SK-MEL-5 (cell line): ENCODE measurements around the gene NOL8.

RAMPAGE:
- cytosol, long total RNA = no peak
- long total RNA = no peak
- nucleus, long total RNA = no peak
Observed at GRCh38 chr9:89886572-89886898, 281.7 kb downstream of the GADD45G start.

RAMPAGE:
- cytosol, long total RNA = no peak
- long total RNA = no peak
- nucleus, long total RNA = no peak
Observed at GRCh38 chr9:89916138-89916611, 311.4 kb downstream of the GADD45G start.

GRCh38 chr9:90838729-90839359, 37.2 kb downstream of the SYK start:
RAMPAGE:
- cytosol, long total RNA = no peak
- long total RNA = no peak
- nucleus, long total RNA = no peak

RAMPAGE:
- cytosol, long total RNA = no peak
- long total RNA = no peak
- nucleus, long total RNA = no peak
Observed at GRCh38 chr9:90880589-90880944, 78.9 kb downstream of the SYK start.

DNA sequence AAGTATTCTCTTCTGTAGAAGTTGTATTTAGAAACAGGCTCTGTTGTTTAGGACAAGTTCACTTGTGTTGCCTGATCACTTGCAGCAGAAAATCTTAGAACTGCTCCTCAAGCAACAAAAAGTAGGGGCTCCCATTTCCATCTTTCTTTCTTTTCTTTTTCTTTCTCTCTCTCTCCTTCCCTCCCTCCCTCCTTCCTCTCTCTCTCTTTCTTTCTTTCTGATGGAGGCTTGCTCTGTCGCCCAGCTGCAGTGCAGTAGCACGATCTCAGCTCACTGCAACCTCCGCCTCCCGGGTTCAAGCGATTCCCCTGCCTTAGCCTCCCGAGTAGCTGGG, 167.4 kb downstream of the AUH start:
RAMPAGE:
- cytosol, long total RNA = no peak
- long total RNA = no peak
- nucleus, long total RNA = no peak

GRCh38 chr9:91197651-91198156, 164.0 kb downstream of the AUH start:
RAMPAGE:
- cytosol, long total RNA = no peak
- long total RNA = no peak
- nucleus, long total RNA = no peak

GRCh38 chr9:91286053-91286292, 75.7 kb downstream of the AUH start:
RAMPAGE:
- cytosol, long total RNA = no peak
- long total RNA = no peak
- nucleus, long total RNA = no peak

DNA sequence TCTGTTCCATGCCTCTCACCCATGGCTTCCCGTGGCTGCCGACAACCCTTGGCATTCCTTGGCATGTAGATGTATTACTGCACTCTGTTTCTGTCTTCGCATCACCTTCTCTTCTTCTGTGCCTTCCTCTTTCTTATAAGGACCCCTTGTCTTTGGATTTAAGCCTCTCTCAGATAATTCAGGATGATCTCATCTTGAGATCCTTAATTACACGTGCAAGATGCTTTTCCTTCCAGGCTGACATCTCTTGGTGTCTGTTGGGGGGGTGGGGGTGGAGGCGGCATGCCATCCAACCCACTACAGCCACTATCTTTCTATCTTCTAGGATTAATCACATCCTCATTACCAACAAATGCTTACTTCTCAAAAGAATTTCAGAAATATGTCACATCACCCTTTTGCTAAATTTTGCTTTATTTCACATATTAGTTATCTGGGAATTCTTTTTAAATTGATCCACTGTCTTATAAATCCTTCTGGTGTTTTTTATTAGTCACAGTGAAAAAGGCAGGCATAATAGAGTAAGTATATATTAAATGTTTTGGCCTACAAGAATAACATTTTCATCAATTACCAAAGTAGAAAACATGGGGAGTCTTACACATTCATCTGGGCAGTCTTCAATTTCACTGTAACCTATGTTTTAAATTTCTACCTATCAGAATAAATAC, 70.5 kb downstream of the AUH start:
RAMPAGE:
- cytosol, long total RNA = no peak
- long total RNA = no peak
- nucleus, long total RNA = no peak

DNA sequence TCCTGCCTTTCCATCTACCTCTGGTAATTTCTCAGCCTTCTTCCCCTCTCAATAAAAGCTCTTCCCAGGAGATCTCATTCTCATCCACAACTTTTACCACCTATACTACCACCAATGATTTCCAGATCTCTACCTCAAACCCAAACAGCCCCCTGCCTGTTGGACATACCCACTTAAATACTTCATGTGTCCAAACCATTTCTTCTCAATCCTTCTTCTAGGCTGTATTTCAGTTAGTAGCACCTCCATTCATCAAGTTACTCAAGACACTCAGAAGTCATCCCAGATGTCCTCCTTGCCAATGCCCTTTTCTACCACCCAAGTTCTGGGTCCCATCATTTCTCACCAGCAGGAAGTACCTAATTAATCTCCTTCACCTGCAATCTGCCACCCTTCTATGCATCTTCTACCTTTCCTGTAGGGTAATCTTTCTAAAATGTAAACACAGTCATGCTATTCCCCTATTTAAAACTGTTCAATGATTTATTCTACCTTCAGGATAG, 61.5 kb downstream of the AUH start:
RAMPAGE:
- cytosol, long total RNA = no peak
- long total RNA = no peak
- nucleus, long total RNA = no peak

GRCh38 chr9:91407748-91408319, 15.8 kb downstream of the NFIL3 start:
RAMPAGE:
- cytosol, long total RNA = no peak
- long total RNA = no peak
- nucleus, long total RNA = no peak

GRCh38 chr9:91421881-91422884, 1.4 kb downstream of the NFIL3 start:
RAMPAGE:
- cytosol, long total RNA = no peak
- long total RNA = no peak
- nucleus, long total RNA = no peak

RAMPAGE:
- cytosol, long total RNA = no peak
- long total RNA = no peak
- nucleus, long total RNA = no peak
Observed at GRCh38 chr9:91427681-91428307, 4.2 kb upstream of the NFIL3 start.

GRCh38 chr9:91482829-91483723, 59.4 kb upstream of the NFIL3 start:
RAMPAGE:
- cytosol, long total RNA = no peak
- long total RNA = no peak
- nucleus, long total RNA = no peak

DNA sequence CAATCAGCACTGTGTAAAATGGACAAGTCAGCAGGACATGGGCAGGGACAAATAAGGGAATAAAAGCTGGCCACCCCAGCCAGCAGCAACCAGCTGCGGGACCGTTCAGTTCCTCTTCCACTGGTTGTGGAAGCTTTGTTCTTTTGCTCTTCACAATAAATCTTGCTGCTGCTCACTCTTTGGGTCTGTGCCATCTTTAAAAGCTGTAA, 93.9 kb upstream of the NFIL3 start:
RAMPAGE:
- cytosol, long total RNA = no peak
- long total RNA = no peak
- nucleus, long total RNA = no peak

RAMPAGE:
- cytosol, long total RNA = no peak
- long total RNA = no peak
- nucleus, long total RNA = no peak
Observed at GRCh38 chr9:92073753-92074002, 41.5 kb downstream of the SPTLC1 start.

DNA sequence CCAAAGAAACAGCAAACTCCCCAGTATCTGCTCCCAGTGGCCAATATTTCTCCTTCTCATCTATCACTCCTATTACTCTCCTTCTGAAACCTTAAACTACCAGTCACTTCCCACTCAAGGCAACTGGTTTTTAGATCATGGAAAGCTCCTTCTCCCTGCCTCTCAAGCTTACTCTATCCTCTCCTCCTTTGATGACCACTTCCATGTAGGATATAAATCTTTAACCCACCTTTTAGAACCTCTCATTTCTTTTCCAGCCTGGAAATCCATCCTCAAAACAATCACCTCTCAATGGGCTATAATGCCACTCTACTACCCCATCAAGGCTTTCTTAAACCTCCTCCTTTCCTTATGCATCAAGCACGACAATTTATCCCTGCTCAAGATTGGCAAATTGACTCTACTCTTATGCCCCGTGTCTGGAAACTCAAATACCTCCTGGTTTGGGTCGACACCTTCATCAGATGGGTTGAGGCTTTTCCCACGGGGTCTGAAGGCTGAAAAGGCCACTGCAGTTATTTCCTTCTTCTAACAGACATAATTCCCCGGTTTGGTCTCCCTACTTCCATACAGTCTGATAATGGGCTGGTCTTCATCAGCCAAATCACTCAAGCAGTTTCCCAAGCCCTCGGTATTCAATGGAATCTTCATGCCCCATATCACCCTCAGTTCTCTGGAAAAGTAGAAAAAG, 38.7 kb downstream of the SPTLC1 start:
RAMPAGE:
- cytosol, long total RNA = no peak
- long total RNA = no peak
- nucleus, long total RNA = no peak

RAMPAGE:
- cytosol, long total RNA = no peak
- long total RNA = no peak
- nucleus, long total RNA = no peak
Observed at GRCh38 chr9:92077054-92077811, 38.0 kb downstream of the SPTLC1 start.

GRCh38 chr9:92294248-92294981, 918 bp upstream of the IARS1 start:
RAMPAGE:
- cytosol, long total RNA = no peak
- long total RNA = no peak
- nucleus, long total RNA = no peak

DNA sequence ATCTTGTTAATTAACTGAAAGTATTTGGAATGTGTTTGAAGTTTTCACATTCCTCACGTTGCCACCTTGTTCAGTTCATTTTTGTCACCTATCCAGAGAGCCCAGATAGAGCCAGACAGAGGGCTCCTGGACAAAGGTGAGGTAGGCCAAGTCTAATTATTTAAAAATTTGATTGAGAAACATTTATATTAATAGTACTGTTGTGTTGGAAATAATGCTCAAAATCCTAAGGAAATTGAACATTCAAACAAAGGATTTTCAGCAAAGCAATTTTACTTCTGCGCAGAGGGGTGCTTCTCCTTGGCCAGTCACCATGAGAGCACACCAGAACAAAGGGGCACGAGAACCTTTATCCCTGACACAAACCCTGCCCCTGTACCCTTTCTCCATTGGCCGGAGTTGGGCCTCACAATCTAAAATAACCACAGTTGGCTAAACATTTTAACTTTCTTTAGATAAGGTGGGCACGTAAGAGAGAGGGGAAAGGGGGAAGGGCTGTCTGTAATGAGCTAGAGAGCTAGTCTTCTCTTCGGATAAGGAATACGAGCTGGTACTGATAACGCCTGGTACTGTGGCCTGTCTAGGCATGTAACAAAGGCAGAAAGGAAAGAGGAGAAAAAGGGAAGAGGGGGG, 1.6 kb upstream of the IARS1 start:
RAMPAGE:
- cytosol, long total RNA = no peak
- long total RNA = no peak
- nucleus, long total RNA = no peak

RAMPAGE:
- cytosol, long total RNA = start-site peak on the minus strand at chr9:92325318-92325358, 1,155 and 1,034 reads in 2 replicates
- long total RNA = start-site peak on the minus strand at chr9:92325319-92325387, 699 and 623 reads in 2 replicates
- nucleus, long total RNA = start-site peak on the minus strand at chr9:92325318-92325358, 1,215 and 611 reads in 2 replicates
Observed at GRCh38 chr9:92325006-92325757, at the start of gene NOL8. Gene NOL8, minus strand, starts transcription at chr9:92325350.